ENCODE measurements around a stretch of chr4.

DNA sequence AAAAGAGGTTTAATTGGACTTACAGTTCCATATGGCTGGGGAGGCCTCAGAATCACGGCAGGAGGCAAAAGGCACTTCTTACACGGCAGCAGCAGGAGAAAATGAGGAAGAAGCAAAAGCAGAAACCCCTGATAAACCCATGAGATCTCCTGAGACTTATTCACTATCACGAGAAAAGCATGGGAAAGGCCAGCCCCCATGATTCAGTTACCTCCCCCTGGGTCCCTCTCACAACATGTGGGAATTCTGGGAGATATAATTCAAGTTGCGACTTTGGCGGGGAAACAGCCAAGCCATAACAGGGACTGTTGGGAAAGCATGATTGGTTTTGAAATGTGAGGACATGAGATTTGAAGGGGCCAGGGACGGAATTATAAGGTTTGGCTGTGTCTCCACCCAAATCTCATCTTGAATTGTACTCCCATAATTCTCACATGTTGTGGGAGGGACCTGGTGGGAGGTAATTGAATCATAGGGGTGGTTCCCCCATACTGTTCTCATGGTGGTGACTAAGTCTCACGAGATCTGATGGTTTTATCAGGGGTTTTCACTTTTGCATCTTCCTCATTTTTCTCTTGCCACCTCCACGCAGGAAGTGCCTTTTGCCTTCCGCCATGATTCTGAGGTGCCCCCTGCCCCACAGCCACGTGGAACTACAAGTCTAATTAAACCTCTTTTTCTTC is 35.5 kb downstream of the ZFYVE28 start:
- RRBS = no CpG with 5 or more reads among the region's 10 CpGs

DNA sequence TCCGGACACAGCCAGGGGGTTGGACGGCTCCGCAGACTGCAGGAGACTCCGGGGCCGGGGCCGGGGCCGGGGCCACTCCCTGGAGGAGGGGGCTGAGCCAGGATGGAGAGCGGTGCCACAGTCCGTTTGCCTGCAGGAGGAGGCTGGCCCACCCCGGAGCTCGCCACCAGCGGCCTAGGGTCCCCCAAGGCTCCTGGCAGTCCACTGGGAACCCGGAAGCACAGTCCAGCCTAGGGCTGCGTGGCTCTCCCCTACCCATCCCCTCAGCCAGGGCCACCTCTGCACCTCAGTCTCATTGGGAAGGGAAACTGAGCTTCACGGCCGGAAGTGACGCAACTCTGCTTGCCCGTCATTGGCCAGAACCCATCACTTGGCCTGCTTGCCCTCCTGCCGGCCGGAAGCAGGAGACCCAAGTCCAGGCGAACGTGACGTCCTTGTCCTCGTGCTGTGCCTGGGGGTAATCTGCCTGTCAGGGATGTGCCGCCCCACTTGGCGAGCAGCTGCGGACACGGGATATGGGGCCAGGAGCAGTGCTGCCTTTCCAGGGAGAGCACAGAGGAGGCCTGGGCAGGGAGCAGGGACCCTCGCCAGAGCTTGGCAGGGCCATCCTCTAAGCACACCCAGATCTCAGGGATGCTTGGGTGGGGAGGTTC is 31.3 kb downstream of the ZFYVE28 start:
- RRBS = 93% methylated on average over 9 of the region's 29 CpGs

DNA sequence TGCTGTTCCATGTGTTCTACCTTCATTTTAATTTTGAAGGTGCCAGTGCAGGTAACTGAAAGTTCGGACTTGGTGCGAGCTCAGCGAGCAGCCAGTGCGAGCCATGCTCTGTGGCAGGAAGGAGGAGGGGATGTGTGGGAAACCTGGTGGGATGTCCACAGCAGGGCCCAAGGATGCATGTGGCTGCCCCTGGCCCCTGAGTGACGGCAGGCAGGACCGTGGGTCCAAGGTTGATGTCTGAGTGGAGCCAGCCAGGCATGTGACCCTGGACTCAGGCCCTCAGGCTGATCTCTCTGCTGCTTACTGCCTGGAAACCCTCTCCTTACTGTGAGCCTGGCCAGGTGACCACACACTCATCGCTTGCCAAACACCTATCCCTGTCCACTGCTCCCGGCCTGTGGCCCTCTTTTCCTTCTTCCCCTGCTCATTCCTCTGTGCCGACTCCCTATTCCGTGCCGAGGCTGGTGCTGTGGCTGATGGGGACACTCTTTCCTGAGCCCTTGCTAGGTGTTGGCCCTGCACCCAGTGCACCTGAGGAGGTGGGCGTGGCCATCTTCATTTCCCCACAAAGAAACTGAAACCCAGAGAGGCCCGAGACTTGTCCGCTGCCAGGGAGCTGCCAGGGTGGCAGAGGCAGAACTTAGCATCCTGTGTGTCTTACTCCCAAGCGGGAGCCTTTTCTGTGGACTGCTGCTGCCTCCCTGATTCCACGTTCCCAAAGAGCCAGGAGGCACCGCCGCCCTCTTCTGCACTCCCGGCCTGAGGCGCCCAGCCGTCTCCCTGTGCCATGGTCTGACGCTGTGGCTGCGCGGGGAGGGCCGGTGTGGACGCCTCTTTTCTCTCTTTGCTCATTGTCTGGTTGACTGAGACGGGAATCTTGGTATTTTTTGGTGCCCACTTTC is 11.3 kb upstream of the RNF4 start:
- RRBS = 56% methylated on average over 7 of the region's 27 CpGs

GRCh38 chr4:2478256-2479012 is 9.5 kb downstream of the RNF4 start:
- RRBS = no CpG with 5 or more reads among the region's 8 CpGs

- RRBS = no CpG with 5 or more reads among the region's 10 CpGs
These were observed 29.0 kb downstream of the RNF4 start for GRCh38 chr4:2497892-2498264.

GRCh38 chr4:2741922-2742702 is 14.0 kb downstream of the TNIP2 start:
- RRBS = no CpG with 5 or more reads among the region's 23 CpGs

- RRBS = 1% methylated on average over 15 of the region's 47 CpGs
These were observed 701 bp downstream of the SH3BP2 start for GRCh38 chr4:2793421-2794151.

GRCh38 chr4:2941258-2942063 is 6.8 kb upstream of the MFSD10 start:
- RRBS = no CpG with 5 or more reads among the region's 24 CpGs

DNA sequence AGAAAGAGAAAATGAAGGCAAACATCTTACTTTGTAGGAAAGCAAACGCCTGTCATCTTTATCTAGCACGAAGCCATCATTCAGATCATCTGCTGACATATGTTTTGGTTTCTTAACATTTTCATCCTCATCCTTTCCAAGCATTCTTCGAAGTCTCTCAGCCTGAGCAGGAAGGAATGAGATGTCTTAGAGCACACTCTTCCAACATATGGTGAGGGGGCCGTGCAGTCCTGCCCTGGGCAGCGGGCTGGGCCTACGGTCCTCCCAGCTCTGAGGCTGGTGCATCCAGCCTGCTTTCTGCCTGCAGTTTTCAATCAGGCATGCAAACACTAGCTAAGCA is 12.2 kb downstream of the NOP14 start:
- RRBS = no CpG with 5 or more reads among the region's 6 CpGs

DNA sequence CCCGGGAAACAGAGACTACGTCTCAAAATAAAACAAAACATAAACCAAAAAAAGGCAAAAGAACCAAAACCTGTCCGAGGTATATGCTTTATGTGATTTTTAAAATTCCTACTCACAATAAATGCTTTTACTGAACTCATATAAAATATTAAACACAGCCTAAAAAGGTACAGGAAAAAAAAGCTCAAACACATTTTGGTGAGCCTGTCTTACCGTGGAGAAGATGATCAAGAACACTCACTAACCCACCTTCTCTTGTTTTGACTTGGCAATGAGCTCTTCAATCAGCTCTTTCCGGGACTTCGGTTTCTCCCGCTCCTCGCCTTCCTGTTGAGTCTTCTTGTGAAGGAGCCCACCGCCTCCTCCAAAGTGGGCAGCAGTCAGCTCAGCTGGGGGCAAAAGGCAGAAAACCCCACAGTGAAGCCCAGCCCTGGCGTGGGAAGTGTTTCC is 9.0 kb downstream of the NOP14 start:
- RRBS = no CpG with 5 or more reads among the region's 10 CpGs

GRCh38 chr4:2964278-2964949 is 1.0 kb downstream of the GRK4 start:
- RRBS = 8% methylated on average over 1 of the region's 15 CpGs

DNA sequence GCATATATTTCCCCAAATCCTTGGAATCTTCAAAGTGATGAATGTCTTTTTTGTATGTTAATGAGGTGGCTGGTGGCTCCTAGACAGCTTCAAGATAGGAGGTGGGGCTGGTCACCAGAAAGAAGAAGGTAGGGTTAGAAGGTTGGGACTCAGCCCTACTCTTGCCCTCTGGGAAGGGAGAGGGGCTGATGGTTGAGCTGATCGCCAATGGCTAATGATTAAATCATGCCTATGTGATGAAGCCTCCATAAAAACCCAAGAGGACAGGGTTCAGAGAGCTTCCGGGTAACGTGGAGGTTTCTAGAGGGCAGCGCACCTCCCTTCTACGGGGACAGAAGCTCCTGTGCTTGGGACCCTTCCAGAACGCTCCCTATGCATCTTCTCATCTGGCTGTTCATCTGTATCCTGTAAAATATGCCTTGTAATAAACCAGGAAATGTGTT is 29.8 kb upstream of the HTT start:
- RRBS = no CpG with 5 or more reads among the region's 6 CpGs

DNA sequence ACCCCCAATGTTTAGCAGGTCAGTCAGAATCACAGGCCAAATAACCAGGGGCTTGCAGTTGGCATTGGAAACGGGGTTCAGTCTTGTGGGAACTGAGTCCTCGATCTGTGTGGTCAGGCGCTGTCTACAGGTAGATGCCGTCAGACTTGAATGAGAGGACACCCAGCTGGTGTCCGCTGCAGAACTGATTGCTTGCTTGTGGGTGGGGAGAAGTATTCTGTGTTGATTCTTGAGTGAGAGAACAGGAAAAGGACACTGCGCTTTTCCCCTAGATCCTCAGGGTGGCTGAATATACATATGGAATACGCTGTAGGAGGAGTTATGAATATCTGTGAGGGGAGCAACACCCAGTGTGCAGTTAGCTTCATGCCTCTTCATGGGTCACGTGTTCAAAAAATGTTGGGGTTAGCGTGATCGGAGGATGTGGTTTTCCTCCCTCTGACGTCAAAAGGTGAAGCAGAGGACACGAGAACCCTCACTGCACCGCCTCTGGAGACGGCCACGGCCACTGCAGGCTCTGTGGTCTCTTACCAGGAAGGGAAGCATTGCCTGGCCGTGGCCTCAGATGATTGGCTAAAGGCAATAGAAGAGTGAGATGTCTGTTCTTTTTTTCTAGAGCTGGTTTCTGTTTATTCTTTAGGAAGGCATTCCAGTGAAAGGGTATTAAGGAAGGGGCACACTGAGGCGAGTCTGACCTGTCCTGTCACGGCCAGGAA is 29.1 kb upstream of the HTT start:
- RRBS = no CpG with 5 or more reads among the region's 18 CpGs

GRCh38 chr4:3213358-3214265 is 35.3 kb upstream of the MSANTD1 start:
- RRBS = no CpG with 5 or more reads among the region's 17 CpGs

GRCh38 chr4:3221866-3222773 is 26.8 kb upstream of the MSANTD1 start:
- RRBS = no CpG with 5 or more reads among the region's 20 CpGs

GRCh38 chr4:3225898-3226505 is 23.0 kb upstream of the MSANTD1 start:
- RRBS = no CpG with 5 or more reads among the region's 11 CpGs

DNA sequence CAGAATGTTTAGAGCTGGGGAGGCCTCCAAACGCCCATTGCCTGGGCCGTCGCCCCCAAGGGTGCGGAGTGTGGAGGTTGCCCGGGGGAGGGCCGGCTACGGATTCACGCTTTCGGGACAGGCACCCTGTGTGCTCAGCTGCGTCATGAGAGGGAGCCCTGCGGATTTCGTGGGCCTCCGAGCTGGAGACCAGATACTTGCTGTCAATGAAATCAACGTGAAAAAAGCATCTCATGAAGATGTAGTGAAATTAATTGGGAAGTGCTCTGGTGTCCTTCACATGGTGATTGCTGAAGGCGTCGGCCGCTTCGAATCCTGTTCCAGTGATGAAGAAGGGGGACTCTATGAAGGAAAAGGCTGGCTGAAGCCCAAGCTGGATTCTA is 23.3 kb downstream of the RGS12 start:
- RRBS = no CpG with 5 or more reads among the region's 18 CpGs

GRCh38 chr4:3386549-3386971 is 55.2 kb upstream of the HGFAC start:
- RRBS = no CpG with 5 or more reads among the region's 8 CpGs

GRCh38 chr4:3388598-3389241 is 53.0 kb upstream of the HGFAC start:
- RRBS = no CpG with 5 or more reads among the region's 17 CpGs

DNA sequence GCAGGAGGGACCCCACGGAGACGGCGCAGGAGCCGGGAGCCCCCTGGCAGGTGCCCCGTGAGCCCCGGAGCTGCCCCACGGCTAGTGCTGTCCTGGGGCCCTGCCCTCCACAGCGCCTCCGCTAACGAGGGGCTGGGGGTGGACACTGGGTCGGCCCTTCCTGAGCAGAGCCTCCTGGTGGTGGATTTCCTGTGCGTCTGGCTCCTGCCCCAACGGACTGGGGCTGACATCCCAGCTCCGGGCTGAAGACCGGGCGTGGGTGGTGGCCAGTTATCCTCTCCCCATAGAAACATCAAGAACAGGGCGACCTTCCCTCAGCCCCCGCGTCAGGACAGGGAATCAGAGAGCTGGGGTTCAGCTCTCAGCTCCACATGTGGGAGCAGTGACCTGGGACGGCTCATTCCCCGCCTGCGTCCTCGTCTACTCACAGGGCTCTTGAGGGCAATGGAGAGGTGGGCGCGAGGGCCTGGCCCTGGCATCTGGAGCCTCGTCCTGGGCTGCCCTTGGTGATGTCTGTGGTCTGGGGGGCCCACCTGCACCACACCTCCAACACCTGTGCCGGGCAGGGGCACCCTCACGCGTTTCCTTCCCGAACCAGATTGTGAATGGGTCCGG is 3.3 kb downstream of the DOK7 start:
- RRBS = 88% methylated on average over 9 of the region's 31 CpGs

Measured in amniotic epithelial cell (primary cell).